GM06990 (cell line): ENCODE measurements around the gene VPS26C.

DNA sequence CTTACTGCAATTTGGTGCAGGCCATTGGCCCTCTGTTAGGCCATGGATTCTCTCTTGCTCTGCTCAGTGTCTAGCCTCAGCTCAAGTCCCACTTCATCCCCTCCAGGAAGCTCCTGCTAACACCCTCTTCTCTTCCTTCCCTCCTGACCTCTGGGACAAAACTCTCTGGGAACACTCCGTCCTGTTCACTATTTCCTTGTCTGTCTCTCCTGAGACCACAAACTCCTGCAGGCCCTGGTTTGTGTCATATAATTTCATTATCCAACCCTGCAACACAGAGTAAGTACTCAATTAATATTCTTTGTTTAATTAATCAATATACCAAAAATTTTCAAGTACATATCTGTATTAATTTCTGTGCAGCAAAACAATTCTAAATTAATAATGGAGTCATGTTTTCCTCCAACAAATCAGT, 245.4 kb downstream of the SETD4 start:
- RRBS: no CpG with 5 or more reads among the region's 1 CpG

- RRBS: 8% methylated on average over 10 of the region's 66 CpGs
Measured at GRCh38 chr21:36155976-36156726, 473 bp upstream of the DOP1B start.

DNA sequence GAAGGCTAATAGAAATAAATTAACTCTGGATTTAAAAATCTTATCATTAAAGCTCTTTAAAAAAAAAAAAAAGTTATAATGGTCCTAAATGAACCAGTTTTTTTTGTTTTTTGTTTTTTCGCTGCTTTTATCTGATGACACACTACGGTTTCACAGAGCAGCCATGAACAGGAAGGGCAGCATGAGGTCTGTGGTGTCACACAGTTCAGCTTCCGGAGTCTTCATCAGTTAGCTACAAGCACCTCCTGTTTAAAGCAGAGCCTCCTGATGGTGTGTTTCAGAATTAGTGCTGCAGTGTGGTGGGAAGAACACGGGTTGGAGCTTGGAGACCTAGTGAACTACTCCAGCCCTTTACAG, 17.2 kb downstream of the DOP1B start:
- RRBS: no CpG with 5 or more reads among the region's 4 CpGs

- RRBS: no CpG with 5 or more reads among the region's 7 CpGs
Measured at GRCh38 chr21:36260264-36260953, 59.6 kb upstream of the MORC3 start.

- RRBS: 11% methylated on average over 5 of the region's 30 CpGs
Measured at GRCh38 chr21:36700456-36700961, 1.6 kb downstream of the SIM2 start.

DNA sequence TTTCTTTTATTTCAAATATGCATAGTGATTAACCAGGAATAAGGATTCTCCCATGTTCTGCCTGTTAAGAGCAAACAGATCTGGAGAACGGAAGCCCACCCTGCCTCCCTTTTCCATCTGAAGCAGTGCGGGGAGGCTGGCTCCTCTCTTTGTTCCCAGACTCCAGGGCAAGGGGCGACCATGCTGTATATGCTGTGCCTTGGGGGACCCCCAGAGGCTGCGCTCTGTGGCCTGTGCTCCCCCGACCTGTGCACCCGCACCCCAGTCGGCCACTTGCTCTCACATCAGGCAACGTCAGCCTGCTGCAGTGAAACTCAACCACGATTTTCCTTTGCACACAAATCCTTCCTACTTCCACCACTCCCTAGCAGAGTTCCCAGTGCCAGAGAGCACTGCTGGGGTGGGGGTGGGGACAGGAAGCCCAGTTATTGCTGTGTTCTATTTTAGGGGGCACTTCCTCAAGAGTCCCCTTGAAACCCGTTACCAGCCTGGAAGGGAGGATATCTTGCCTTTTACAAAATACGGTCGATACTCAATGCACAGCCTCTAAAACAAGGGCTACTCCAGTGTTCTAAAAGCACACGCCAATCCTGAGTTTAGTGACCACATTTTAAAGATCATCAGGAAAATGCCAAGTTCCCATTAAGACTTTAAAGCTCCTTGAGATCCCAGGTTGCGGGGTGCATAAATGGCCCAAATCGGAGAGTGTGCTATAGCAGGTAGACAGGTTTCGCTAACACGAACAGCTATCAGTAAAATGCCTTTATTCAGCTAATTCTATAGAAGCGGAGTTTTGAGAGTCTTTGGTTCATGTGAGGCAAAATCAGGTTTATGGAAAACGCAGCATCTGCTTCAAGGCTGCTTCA, 52.6 kb downstream of the SIM2 start:
- RRBS: no CpG with 5 or more reads among the region's 19 CpGs

DNA sequence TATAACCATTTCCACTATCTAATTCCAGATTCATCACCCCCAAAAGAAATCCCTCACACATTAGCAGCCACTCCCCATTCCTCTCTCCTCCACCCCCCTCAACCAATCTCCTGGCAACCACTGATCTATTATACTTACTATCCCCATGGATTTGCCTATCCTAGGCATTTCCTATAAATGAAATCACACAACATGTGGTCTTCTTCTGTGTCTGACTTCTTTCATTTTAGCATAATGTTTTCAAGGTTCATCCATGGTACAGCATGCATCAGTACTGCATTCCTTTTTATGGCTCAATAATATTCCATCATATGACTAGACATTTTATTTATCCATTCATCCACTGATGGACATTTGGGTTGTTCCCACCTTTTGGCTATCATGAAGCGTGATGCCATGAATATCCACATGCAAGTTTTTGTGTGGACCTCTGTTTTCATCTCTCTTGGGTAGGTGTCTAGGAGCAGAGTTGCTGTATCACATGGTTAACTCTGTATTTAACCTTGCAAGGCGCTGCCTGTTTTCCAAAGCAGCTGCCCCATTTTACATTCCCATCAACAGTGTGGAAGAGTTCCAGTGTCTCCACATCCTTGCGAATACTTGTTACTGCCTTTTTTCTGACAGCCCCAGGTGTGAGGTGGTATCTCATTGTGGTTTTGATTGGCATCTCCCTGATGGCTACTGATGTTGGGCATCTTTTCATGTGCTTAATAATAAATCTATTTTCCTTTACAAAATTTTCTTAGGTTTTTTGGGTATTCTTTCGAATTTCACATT, 104.4 kb downstream of the HLCS start:
- RRBS: no CpG with 5 or more reads among the region's 4 CpGs

GRCh38 chr21:36909405-36910424, 56.8 kb downstream of the HLCS start:
- RRBS: no CpG with 5 or more reads among the region's 16 CpGs

GRCh38 chr21:36980265-36981059, 14.0 kb upstream of the HLCS start:
- RRBS: 7% methylated on average over 18 of the region's 53 CpGs

- RRBS: 23% methylated on average over 6 of the region's 40 CpGs
Measured at GRCh38 chr21:36994518-36995230, 11.8 kb upstream of the RIPPLY3 start.

- RRBS: no CpG with 5 or more reads among the region's 13 CpGs
Measured at GRCh38 chr21:37076747-37077698, 4.0 kb downstream of the TTC3 start.

DNA sequence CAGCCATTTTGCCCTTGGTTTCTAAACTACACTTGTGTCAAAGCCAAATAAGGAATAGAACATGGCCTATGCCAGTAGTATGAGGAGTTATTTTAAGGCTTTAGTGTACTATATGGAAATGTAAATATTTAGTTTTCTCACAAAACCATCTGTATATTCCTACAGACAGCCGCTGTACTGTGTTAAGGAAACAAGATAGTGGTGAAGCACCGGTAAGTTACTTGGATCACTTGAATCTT, 86.4 kb downstream of the TTC3 start:
- RRBS: no CpG with 5 or more reads among the region's 2 CpGs

GRCh38 chr21:37207826-37208642, 59.1 kb downstream of the VPS26C start:
- RRBS: no CpG with 5 or more reads among the region's 16 CpGs

- RRBS: no CpG with 5 or more reads among the region's 15 CpGs
Measured at GRCh38 chr21:37225310-37225854, 41.8 kb downstream of the VPS26C start.

GRCh38 chr21:37267225-37267810, at the start of gene VPS26C:
TSS of gene VPS26C (minus strand) at chr21:37267334.
- RRBS: 4% methylated on average over 25 of the region's 51 CpGs

- RRBS: no CpG with 5 or more reads among the region's 1 CpG
Measured at GRCh38 chr21:37383733-37384243, 17.2 kb downstream of the DYRK1A start.

- RRBS: no CpG with 5 or more reads among the region's 5 CpGs
Measured at GRCh38 chr21:38234779-38235182, 22.0 kb upstream of the KCNJ15 start.

- RRBS: no CpG with 5 or more reads among the region's 6 CpGs
Measured at GRCh38 chr21:38303162-38303762, 46.5 kb downstream of the KCNJ15 start.

GRCh38 chr21:38489151-38489529, 9.1 kb downstream of the ERG start:
- RRBS: no CpG with 5 or more reads among the region's 2 CpGs

GRCh38 chr21:38489530-38490311, 8.6 kb downstream of the ERG start:
- RRBS: no CpG with 5 or more reads among the region's 9 CpGs